Iris pigment epithelial cell (primary cell): ENCODE data around the gene PHKA2.

DNA sequence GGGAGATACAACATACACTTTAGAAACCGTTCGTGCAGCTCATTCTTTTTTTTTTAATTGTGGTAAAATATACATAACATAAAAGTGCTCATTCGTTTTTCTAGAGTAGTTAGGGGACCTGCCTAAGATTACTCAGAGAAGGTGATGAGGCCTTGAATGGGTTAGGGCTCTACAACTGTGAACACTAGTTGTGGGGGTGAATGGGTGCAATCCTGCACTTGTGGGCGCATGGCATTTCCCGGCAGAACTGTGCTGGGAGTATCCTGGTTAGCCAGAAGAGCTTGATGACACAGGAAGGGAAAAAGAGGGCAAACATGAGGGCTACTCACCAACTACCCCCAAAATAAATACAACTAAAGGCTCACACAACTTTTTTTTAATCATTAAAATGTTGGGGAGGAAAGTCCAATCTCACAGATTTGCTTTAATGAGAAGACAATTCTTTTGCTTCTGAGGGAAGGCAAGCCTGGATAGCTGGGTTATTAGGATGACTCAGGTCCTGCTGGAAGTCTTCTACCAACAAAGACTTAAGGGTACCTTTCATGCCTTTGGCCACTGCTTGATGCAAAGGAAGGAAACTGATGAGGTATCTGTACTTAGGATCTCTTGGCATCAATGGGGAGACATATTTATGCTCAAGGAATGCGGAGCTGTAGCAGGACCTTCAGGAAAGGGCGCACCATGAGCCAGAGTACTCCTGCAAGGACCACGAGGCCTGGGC, 2.7 kb downstream of the PHKA2 start:
- RRBS, result no CpG with 5 or more reads among the region's 8 CpGs

DNA sequence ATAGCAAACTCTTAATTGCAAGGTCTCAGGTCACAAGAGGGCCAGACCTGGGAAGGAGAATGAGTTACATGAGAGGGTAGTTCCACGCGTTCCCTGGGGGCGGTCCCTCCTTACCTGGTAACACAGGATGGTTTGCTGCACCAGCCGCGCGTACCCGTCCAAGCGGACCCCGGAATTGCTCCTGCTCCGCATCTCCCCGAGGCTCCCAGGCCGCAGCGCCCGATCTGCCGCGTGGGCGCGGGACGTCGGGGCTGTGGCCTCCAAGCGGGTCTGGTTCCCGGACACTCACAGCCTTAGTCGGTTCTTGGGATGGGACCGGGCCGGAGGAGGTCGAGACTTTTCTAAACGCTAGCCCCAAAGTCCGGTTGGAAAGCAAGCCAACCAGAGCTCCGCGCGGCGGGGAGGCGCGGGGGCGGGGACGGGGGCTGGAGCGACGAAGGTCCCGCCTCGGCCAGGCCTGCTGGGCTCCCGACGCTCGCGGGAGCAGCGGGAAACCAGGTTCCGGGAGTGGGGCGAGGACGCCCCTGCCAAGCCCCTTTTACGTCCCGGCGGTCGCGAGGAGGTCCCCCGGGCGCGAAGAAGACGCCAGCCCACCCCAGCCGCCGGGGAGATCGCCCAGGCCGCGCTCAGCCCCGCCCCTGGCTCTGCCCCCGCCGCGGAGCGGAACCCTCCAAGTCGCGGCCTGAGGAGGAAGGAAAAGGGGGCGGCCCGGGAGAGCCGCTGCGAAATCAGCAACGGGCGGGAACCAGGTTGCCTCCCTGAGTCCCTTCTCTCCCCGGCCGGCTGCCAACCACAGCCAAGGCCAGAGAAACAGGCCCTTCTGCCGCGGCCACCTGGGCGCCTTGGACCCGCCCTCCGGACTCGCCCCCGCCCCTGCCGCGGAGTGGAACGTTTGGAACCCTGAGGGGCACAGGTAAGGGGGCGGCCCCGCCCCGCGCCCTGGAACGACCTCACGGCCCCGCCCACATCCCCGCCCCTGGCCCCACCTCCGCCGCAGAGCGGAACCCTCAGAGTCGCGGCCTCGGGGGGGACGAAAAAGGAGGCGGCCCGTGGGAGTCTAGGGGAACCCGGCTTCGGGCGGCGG, at the start of gene PHKA2:
TSS of gene PHKA2 (minus strand) at position 374 of the 1,084 bp plus-strand sequence.
- RRBS, result 29% methylated on average over 39 of the region's 108 CpGs

GRCh38 chrX:19188397-19188696, 66.1 kb upstream of the ADGRG2 start:
- RRBS, result no CpG with 5 or more reads among the region's 2 CpGs

GRCh38 chrX:19372068-19373073, 28.6 kb downstream of the PDHA1 start:
- RRBS, result 22% methylated on average over 6 of the region's 29 CpGs

DNA sequence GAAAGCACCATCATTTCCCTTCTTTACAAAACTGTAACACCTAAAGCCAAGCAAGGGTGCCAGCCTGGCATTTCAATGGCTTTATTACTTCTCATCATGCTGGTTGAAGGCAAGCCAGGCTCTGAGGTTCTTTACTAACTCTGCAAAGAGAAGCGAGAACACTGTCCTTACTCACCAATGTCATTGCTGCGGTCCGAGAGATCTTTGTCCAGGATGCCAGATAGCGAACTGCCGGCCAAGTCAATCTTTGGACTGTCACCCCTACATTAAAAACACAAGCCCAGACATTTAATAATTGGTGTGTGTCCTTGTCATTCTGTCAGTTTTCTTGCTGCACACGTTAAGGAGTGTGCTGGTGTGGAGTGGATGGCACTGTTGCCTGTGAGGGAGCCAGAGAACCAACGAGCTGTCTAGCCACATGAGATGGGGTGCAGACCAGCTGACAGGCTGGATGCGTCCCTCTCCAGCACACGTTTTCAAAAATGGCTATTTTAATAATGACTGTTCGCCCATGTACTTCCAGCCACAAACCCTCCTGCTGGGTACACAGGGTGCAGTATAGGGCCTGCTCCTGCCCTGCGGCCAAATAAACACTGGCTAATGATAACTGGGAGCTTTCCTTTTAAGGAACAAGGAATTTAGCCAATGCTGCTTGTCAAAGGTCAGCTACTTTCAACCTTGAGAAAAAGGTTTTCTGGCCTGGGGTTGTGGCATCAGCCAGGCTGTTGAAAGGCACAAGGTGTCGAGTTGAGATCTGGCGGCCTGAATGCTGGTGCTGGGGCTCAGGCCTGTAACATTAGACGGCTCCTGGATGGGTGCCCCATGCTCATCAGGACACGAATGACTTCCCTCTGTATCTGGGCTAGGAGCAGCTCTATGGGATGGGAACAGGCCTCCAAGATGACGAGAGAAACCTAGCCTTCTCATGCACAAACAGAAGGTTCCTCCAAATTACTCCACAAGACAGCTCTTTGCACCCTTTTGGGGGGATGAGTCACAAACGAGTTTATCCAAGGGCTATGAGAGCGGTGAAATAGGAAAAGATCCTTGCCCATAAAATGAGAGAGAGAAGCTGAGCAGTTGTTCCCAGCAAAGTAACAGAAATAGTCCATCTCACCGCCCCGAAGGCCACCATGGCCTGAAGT, 54.0 kb upstream of the MAP3K15 start:
- RRBS, result no CpG with 5 or more reads among the region's 20 CpGs

DNA sequence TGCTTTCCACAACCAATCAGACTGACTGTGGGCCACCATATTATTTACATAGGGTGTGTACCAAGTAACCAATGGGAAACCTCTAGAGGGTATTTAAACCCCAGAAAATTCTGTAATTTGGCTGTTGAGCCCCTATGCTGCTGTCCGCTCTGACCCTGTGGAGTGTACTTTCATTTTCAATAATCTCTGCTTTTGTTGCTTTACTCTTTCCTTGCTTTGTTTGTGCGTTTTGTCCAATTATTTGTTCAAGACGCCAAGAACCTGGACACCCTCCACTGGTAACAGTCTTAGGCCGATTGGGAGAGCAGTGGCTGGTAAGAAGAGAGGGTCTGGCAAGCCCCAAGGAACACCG, 125.5 kb upstream of the MAP3K15 start:
- RRBS, result no CpG with 5 or more reads among the region's 5 CpGs

GRCh38 chrX:19802743-19803300, 84.6 kb downstream of the SH3KBP1 start:
- RRBS, result no CpG with 5 or more reads among the region's 11 CpGs

DNA sequence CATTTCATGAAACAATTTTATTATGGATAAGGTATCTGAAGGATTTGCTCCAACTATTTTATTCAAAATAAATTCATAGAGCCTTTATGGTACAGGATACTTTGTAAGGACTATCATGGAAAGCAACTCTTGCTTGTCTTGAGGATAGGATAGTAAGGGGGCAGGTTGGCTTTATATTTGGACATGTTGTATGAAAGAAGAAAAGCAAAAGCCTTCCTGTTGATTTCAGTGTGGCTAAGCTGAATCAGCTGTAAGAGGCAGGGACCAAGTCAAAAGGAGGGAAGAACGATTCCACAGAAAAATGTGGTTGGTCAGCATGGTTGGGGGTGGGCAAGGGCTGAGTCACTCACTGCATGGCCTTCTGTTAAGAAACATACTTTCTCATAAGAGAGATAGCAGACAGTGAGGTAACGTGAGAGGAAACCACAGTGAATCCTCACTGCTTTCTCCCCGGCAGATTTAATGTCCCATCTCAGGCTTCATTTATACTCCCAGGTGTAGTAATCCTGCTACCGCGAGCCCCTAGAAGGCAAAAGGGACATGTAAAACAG, 40.6 kb downstream of the SH3KBP1 start:
- RRBS, result no CpG with 5 or more reads among the region's 5 CpGs

DNA sequence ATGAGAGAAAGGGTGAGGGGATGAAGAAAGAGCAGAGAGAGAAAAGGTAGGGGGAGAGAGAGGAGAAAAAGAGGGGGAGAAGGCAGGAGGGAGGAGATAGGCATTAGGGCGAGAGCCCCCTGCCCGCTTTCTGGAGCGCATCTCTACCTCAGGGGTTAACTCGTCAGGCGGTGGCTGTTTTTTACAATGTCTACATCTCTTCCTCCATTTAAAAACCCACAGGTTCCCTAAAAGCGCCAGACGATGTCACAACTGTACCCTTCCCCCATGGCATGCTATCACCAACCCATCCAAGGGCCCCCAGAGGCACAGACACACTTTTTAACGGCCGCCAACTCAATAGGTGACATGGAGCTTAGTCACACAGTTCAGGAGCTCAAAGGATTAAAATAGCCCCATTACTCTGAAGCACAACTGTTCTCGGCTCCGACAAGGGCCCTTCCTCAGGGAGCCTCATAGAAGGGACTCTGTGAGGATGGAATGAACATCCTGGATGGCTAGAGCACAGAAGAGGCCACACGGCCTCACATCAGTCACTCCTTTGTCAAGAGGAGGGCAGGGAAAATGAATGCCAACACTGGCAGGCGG, 12.4 kb downstream of the SH3KBP1 start:
- RRBS, result no CpG with 5 or more reads among the region's 13 CpGs

DNA sequence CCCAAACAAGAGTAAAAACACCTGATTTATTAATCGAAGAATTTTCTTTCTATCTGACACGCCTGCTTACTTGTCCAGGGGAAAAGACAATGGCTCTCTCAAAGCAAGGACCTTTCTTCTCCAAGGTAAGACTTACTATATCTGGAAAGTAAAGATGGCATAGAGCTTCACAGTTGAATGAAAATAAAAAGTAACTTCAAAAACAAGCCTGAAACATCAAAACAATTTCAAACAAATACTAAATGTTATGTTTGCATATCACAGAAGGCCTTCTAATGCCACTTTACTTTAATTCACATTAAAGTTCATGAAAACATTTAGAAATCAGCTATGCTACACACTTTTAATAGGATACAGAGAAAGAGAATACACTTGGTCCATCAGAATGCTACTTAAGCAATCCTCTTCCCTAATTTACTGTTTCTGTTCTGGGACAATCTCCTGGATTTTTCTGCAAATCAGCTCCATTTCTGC, 36.8 kb downstream of the BCLAF3 start:
- RRBS, result no CpG with 5 or more reads among the region's 2 CpGs

GRCh38 chrX:20188864-20189664, 47.4 kb upstream of the EIF1AX start:
- RRBS, result no CpG with 5 or more reads among the region's 1 CpG

GRCh38 chrX:20222411-20223507, 44.0 kb downstream of the RPS6KA3 start:
- RRBS, result no CpG with 5 or more reads among the region's 6 CpGs

DNA sequence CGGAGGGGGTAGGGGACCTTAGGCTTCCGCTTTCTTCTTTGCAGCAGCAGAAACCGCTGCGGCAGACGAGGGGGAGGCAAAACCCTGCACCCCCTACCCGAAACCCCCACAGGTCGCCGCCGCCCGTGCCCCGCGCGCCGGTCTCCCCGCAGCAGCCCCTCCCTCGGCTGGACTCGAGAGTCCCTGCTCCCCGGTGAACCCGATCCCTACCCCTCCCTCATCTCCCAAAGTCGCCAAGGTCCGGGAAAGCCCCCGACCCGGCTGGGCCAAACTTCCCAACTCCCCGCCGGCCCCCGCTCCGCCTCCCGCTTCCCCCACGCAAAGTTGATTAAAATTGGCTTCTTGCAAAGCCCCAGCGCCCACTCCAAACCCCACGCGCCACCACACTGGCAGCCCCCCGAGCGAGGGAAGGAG, 746 bp downstream of the RPS6KA3 start:
- RRBS, result 37% methylated on average over 6 of the region's 34 CpGs

- RRBS, result no CpG with 5 or more reads among the region's 5 CpGs
These were observed 776 bp downstream of the SMPX start for GRCh38 chrX:21757022-21757658.

- RRBS, result no CpG with 5 or more reads among the region's 11 CpGs
These were observed 38.9 kb upstream of the PHEX start for GRCh38 chrX:21993001-21993751.

GRCh38 chrX:21994303-21995089, 37.6 kb upstream of the PHEX start:
- RRBS, result no CpG with 5 or more reads among the region's 6 CpGs

GRCh38 chrX:22147285-22147598, 115.1 kb downstream of the PHEX start:
- RRBS, result no CpG with 5 or more reads among the region's 1 CpG

GRCh38 chrX:22652554-22653273, 347.0 kb upstream of the DDX53 start:
- RRBS, result no CpG with 5 or more reads among the region's 9 CpGs

DNA sequence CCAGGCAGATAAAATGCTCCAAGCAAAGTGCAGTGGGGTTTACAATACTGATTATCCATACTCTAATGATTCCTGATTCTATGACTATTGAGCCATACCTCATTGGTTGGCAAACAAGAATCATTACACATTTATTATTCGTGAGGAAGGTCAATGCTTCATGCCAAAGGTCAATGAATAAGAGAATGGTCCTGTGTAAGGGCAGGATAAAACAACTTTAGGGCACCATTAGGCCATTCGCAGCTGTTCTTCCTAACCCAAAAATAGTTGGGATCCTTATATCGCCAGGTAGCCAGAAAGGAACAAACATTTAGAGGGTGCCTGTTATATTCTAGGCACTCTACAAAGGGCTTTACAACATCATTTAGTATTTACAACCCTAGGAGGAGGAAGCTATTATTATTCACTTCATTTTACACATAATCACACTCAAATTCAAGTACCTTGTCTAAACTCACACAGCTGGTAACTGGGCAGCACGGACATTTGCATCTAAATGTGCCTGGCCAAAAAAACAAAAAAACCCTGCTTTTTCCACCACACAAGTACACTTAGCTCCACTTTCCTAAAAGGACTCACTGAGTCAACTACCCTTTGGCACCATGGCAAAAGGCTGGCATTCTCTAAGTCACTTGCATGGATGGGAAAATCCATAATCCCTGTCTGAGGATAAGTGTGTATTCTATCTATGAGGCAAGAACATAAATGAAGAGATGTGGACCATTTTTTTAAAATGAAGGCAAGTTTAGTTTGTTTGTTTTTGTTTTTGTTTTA, 18.4 kb upstream of the SAT1 start:
- RRBS, result no CpG with 5 or more reads among the region's 4 CpGs